Thoracic aorta (tissue), 1 donor: Measurements from ENCODE around the gene MAP3K8.

DNA sequence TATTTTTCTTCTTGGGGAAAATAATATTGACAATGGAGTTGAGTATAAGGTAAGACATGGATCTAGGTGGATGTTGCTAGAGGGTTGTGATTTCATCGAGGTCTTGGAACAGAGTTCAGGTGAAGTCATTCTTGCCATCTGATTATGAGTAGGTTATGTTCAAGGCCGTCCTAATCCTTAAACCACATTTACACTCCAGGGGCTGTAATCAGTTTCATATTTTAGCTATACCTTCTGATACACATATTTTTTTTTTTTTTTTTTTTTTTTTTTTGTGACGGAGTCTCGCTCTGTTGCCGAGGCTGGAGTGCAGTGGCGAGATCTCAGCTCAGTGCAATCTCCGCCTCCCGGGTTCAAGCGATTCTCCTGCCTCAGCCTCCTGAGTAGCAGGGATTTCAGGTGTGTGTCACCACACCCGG, 121.6 kb downstream of the LYZL1 start:
- RAMPAGE, long total RNA = no peak

DNA sequence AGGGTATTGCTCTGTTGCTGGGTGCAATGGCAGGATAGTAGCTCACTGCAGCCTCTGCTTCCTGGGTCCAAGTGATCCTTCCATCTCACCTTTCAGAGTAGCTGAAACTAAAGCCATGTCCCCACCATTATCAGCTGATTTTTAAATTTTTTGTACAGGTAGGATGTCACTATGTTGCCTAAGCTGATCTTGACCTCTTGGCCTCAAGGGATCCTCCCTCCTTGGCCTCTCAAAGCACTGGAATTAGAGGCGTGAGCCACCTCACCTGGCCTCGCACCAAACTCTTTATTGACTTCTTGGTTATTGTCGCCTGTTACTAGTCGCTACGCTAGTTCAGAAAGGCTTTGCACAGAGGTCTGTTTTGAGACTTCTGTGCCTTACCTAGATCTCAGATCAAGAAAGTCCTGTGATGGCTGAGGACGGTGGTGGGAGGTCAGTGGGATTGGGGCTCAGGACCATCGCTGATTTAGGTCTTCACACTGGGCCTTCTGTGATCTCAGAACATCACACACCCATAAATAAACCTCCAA, 164.3 kb downstream of the LYZL1 start:
- RAMPAGE, long total RNA = no peak

DNA sequence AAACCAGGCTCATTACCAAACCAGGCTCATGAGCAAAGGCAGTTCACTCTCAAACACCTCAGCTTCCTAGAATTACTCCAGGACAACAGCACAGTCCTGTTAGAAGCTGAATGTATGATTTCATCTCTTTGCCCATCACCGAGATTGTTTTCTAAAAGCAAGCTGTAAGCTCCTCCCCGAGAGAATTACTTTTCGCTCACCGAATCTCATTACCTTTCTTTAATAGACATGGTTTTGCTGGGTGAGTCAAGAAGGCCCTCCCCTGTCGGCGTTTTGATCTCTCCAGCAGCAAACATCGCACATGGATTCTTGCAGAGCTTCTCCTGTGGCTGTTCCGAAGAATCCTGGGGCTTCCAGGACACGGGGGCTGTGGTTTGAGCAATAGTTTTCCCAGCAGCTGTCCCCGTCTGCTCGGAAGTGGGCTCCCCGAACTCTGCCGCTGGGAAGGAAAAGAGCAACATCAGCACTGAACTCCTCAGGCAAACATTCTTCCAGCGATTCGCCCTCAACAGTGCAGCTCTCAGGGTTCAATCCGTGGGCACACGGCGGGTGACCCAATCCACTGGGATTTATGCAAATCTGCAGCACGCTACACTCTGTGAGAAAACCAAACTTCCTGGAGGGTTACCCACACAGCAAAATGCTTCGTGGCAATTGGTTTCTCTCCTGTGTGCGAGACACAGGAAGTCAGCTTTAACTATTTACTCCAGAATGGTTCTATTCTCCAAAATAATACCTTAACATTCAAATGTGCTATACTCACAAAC, 112.4 kb downstream of the SVIL start:
- RAMPAGE, long total RNA = start-site peak on the minus strand centred at position 223 of the sequence, 7 bp wide, 70 reads; start-site peak on the minus strand centred at position 296 of the sequence, 18 bp wide, 57 reads; start-site peak on the minus strand centred at position 382 of the sequence, 117 bp wide, 321 reads

- RAMPAGE, long total RNA = no peak
These were observed 73.0 kb downstream of the SVIL start for GRCh38 chr10:29561494-29562454.

DNA sequence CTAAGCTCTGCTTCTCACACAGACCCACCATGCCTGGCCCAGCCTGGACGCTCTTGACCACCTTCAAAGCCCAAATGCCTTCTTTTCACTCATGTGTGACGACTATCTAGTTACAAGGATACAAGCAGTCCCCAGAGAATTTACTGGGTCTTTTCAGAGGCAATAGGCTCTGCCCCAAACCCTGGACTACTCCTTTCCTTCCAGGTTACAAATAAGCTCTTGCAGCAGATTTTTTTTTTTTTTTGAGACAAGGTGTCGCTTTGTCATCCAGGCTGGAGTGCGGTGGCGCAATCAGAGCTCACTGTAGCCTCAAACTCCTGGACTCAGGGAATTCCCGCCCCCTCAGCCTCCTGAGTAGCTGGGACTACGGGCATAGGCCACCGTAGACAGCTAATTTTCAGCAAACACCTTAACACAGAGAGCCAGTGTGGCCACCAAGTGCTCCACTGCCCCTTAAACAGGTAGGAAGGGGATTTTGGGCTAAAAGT, 16.2 kb downstream of the SVIL start:
- RAMPAGE, long total RNA = no peak

DNA sequence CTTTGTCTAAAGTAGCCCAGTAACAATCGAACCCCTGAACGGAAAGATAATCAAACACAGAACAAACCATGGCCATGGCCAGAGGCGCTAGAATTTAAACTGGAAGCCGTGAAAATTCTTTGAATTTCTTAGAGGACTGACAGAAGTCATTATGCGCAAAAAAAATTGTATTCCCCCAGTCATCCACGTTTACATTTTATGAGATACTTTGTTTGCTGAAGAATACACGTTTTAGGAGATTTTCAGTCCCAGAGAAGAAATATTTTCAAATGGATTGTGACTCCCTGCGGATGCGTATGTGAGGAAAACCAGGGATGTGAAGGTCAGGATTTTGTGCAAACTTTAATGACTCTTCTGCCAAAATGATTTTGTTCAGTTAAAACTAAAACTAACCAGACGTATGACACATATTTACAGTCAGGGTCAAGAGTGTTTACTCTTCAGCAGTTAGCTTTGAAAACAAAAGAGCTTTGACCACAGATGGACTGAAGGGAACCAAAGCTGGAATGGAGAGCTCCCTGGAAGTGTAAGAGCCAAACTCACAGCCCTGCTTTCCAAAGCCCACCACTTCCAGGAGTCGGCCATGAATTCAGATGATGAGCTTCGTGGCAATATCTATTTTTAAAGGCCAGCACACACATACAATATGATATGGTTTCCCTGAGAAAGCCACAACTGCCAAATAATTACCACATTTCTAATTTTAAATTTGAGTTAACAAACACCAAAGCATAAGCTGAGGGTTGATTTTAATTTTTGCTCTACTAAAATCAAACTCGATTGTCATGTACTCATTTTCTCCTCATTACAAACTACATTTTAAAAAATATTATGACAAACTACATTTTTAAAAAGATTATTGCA, 15.5 kb downstream of the SVIL start:
- RAMPAGE, long total RNA = no peak

DNA sequence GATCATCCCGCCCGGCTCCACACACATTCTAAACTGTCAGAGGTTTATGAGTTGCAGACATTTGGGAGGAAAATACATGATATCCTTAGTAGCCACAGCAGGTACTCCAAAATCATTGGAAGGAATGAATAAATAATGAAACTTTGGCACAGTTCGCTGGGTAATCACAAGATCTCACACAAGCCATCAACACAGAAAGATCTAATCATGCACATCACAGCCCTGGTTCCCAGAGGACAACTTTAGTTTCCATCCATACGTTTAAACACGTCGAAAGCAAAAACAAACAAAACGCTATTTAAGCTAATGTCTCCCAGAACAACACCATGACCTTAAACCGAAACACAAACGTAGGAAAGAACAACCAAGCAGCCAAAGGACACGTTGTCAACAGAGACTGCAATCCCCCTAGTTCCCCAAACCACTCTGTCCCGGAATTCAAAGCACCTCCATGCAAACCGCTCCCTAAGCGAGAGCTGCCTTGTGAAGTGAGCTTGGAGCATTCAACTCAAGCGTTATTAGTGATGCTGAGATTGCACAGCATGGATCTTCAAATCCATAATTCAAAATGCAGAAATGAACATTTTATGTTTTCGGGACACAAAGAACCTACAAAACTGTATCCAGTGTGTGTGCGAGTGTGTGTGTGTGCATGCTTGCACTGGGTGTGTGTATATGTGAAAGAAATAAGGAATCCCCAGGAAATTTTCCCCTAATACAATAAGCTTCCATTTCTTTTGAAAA, 12.2 kb downstream of the SVIL start:
- RAMPAGE, long total RNA = no peak

DNA sequence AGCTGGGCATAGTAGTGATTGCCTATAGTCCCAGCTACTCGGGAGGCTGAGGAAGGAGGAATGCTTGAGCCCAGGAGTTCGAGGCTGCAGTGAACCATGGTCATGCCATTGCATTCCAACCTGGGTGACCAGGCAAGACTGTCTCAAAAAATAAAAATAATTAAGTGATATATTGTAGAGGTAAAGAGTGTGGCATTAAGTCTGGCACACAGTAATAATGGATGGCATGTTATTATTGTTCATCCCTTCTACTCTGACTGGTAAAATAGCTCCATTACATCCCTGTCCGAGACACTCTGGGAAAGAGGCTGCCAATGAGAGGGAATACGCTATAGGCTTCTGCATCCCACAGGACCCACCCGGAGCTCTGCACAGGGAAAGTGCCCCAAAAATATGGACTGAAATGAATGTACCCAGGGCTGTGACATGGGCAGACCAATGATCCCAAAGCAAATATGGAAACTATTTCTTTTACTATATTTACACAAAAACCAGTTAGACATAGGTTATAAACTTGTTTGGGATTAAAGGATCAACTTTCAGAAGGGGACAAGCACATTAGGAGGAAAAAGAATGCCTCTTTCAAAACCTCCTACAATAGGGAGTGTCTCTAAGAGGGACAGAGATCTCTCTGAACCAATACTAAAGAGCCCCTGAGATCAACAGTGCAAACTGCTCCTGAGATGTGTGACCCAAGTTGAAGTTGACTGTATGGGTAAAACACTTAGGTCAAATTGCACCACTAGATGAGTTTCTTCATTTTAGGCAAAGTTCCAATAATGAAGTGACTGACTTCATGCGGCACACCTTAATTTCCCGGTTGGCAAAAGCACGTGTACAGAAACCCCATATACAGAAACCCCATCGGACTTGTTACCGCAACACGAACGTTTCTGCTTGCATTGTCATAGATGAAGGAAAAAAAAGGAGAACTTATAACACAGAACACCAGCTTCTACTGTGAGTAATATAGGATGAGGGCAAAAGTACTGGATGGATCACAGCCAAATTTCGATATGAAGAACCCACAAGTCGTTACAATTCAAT, 4.6 kb downstream of the SVIL start:
- RAMPAGE, long total RNA = no peak

GRCh38 chr10:29640239-29641100, 5.7 kb upstream of the SVIL start:
- RAMPAGE, long total RNA = no peak

- RAMPAGE, long total RNA = no peak
These were observed 17.6 kb downstream of the JCAD start for GRCh38 chr10:30041628-30042328.

DNA sequence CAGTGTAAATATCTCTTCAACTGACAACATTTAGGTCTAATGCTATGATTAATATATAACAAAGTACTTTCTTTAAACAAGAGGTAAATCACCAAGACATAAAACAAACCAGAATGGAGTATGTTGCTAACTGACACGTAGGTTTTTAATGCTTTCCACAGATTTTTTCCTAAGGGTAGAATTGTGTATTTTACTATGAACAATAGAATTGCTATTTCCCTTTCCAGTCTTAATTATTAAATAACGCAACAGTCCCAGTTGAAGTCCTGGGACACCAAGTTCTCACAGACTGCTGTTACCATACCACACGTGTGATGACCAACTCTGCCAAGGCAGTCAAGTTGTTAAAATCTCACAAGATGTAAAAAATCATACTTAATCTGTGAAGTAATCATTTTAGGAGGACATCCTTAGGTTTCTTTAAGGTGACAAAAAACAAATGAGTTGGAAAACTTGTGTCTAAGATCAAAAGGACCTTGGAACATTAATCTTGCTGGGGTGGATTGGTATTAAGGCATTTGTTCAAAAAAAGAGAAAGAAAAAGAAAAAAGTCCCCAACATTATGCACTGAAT, 4.0 kb downstream of the JCAD start:
- RAMPAGE, long total RNA = no peak

DNA sequence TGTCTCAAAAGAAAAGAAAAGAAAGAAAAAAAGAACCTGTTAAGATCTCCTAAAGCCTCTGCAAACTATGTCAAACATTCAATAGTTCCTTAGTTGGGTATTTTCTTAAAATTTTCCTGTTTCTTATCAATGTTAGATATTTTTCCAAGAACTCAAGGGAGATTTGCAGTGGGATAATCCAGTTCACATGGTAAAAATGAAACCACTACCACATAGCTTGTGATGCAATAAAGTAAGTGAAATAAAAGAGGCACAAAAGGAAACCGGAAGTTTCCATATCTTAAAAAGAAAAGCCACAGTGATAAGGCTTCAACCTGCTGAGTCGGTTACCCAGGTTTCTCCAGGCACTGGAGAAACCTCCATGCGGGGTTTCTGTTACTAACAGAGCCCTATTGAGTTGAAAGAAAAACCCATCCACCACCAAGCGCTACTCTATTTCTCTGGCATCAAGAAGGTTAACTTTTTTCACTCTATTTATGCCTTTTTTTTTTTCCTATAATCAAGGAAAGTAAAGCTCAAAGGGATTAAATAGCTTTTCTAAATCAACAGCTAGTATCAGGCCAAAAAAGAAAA, 15.3 kb upstream of the MAP3K8 start:
- RAMPAGE, long total RNA = no peak

GRCh38 chr10:30422167-30422713, 11.7 kb upstream of the MAP3K8 start:
- RAMPAGE, long total RNA = no peak

DNA sequence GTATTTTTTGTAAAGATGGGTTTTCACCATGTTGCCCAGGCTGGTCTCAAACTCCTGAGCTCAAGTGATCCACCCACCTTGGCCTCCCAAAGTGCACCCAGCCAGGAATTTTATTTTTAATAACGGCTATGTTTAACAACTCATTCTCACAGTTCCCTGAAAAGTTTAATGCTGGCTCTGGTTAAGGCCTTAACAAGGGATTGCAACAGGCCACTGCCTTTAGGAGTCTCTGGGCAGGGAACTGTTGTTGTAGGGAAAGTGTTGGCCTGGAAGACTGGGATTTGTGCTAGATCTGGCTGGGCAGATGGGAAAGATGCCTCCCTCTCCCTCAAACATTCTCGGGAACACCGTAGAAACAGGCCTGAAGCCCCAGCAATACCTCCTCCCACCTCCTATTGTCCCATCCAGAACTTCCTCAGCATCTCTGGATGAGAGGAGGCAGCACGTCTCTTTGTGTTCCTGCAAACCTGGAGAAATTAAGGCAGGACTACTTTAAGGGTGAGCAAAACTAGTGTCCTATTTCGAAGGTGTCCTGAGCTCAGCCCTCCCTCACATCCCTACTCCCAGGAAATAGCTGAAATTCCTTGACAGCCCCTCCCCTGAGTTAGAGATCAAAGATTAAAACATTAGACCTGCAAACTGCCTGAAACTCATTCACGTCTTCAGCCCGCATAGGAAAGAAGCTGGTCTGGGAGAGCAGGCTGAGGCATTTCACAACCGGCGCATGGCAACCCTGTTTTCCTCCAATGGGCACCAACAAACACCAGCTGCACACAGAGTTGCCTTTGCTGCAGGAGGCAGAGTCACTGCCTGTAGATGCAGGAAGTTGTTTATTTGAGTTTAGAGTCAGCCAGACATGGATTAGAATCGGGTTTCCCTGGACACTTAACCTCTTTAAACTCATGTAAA, 10.9 kb upstream of the MAP3K8 start:
- RAMPAGE, long total RNA = no peak

- RAMPAGE, long total RNA = no peak
These were observed at the start of gene MAP3K8 for GRCh38 chr10:30433740-30434237. TSS of gene MAP3K8 (plus strand) at chr10:30434184.

DNA sequence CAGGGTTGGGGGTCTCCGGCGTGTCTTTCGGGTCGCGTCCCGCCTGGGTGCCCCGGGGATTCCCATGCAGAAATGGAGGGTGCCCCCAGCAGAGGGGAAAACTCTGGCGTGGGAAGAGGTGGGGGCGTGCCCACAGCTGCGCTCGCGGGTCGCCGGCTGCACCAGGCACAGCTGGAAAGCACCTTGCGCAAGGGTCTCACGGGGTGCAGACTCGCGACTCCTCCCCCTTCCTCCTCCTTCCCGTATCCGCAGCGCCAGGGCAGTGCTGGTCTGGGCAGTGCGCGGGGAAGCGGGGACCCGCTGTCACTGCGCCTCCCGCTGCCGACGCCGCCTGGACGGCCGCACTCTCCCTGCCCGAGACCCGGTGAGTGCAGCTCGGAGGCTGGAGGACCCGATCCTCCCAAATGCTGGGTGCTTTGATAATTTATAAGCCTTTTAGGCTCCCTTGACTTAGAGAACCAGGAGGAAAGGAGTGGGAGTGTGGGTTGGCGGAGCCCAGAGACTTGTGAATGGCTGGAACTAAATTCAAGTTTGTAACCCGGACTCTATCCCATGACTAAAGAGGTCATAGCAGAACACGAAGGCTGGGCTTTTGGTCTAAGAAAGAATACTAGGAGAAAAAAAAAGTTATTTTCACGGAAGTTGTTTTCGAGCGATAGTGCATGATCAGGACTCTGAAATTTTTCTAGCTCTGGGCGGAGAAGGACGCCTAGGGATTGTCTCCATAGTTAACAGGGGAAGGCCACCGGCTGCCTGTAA, 580 bp downstream of the MAP3K8 start:
- RAMPAGE, long total RNA = no peak

DNA sequence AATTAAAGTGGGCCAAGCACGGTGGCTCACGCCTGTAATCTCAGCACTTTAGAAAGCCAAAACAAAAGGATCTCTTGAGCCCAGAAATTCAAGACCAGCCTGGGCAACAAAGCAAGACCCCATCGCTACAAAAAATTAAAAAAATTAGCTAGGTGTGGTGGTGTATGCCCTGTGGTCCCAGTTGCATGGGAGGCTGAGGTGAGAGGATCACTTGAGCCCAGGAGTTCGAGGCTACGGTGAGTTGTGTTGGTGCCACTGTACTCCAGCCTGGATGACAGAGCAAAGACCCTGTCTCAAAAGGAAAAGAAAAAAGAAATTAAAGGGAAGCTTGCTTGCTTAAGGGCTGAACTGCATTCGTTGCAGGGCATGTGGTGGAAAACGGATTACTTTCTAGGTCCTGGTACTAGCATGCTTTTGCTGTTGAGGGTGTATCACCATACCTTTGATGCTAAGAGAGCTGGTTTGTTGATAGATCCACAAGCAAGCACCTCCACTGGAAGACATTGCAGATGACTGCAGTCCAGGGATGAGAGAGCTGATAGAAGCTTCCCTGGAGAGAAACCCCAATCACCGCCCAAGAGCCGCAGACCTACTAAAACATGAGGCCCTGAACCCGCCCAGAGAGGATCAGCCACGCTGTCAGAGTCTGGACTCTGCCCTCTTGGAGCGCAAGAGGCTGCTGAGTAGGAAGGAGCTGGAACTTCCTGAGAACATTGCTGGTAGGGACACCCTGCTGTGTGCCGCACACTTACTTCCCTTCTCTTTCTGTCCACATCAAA, 25.0 kb downstream of the MAP3K8 start:
- RAMPAGE, long total RNA = no peak

DNA sequence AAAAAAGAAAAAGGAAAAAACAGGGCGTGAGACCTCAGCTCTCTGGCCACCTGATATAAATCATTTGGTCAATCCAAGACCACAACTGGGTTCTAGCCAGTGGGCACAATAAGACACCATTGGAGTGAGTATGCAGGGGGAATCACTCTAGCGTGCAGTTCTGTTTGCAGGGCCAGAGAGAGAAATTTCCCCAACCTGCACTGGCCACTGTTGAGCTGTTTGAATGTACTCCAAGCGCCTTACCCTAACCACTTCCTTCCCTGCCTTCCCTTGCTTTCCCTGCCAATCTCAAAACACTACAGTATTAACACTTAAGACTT, 63.7 kb downstream of the MAP3K8 start:
- RAMPAGE, long total RNA = no peak

DNA sequence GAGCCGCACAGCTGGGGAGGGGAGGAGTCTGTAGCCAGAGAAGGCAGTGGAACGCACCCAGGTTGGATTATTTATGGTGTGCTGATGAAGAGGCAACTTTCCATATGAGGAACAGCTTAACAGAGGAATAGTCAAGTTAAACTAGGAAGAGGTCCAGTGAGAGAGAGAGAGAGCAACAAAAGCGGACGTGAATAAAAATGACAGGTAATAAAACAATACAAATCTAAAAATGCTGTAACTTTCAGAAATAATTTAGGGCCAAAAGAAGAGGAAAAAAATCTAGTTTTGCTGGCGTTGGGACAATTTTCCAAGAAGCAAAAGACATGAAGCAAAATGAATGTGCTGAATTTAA, 190.9 kb downstream of the ZNF438 start:
- RAMPAGE, long total RNA = no peak

- RAMPAGE, long total RNA = no peak
These were observed 102.2 kb downstream of the ZNF438 start for GRCh38 chr10:30929186-30930085.